ENCODE data around the genes IGSF5 and MX1.

DNA sequence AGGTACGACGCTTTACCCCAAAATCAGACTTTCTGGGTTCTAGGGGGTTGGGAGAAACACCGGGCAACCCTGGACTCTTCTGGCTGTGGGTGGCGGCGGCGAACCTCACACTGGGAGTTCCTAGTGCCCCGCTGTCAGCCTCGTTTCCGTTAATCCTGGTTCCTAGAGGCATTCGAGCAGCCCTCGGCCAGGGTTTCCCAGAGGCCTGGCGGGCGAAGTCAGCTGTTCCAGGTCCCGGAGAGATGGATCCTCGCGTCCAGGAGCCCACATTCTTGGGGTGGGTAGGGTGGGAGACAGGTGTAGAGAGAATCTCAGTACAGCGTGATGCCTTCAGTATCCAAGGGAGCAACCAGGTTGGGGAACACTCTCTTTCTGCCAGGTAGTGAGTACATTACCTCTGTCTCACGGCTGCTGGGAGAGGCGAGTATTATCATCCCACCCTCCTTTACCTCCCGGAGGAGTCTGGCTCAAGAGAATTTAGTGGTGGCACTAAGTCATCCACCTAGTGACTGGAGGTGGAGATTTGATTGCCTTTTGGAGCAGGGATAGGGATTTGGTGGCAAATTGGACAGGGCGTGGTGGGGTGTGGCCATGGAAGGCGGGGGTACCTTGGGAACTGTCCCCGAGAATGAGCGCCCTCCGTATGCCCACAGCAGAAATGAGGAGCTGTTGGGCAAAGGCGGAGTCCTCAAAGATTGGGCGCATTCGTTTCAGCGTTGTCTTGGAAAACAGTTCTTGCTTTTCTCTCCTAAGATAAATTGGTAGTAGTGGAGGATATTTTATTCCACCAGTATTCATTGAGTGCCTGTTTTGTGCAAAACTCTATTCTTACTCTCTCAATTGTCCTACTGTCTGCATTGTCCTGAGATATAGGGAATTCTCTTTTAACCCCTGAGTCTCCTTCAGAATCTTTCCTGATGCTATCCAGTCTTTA is 786 bp downstream of the GET1 start:
- PRO-cap, result no peak
- RAMPAGE, long total RNA, 2 experiments, result no peak in any of the 2 experiments

- PRO-cap, result no peak
- RAMPAGE, long total RNA, 2 experiments, result no peak in any of the 2 experiments
These were observed 8.4 kb downstream of the GET1 start for GRCh38 chr21:39388549-39388883.

- PRO-cap, result no peak
- RAMPAGE, long total RNA, 2 experiments, result no peak in any of the 2 experiments
These were observed 76.7 kb upstream of the B3GALT5 start for GRCh38 chr21:39536000-39536446.

GRCh38 chr21:39647529-39647921 is 34.8 kb downstream of the B3GALT5 start:
- PRO-cap, result no peak
- RAMPAGE, long total RNA, 2 experiments, result no peak in any of the 2 experiments

DNA sequence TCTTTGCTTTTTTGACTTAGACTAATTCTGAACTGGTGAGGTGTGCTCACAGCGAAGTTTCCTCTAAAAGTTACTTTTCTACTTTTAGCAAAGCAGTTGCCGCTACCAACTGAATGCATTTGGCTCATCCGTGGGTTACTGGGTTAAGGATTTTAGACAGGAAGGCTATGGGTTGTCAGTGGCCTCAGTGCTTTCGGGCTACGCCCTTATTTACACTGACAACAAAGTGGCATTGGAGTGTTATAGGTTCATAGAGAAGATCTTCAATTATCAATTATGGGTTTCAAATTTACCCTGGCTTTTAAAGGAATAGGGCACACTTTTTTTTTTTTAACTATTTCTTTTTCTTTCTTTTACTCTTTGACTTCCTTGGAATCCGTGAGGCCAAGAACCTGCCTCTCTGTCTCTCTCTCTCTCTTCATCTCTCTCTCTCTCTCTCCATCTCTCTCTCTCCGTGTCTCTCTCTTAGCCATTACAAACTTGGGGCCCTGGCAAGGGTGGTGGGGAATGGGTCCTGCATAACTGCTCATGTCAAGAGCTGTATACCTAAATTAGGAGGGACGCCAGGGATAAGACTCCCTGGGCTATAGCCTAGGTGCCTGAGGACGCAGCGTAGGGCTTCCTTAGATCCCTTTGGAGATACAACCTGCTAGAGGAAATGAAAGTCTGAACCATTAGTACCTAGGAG is at the start of gene IGSF5:
Gene IGSF5 (plus strand): TSS at position 447 of the 688 bp plus-strand sequence.
- PRO-cap, result no peak
- RAMPAGE, long total RNA, 2 experiments, result no peak in any of the 2 experiments

GRCh38 chr21:39788378-39788955 is 43.5 kb downstream of the IGSF5 start:
- PRO-cap, result unidirectional peak, plus-strand start at chr21:39788653
- RAMPAGE, long total RNA, 2 experiments, result start-site peak on the plus strand in 1 of 2 experiments, at chr21:39788657-39788661 at its widest, 22 reads per replicate

GRCh38 chr21:40047889-40048377 is 180.7 kb downstream of the PCP4 start:
- PRO-cap, result no peak
- RAMPAGE, long total RNA, 2 experiments, result no peak in any of the 2 experiments

DNA sequence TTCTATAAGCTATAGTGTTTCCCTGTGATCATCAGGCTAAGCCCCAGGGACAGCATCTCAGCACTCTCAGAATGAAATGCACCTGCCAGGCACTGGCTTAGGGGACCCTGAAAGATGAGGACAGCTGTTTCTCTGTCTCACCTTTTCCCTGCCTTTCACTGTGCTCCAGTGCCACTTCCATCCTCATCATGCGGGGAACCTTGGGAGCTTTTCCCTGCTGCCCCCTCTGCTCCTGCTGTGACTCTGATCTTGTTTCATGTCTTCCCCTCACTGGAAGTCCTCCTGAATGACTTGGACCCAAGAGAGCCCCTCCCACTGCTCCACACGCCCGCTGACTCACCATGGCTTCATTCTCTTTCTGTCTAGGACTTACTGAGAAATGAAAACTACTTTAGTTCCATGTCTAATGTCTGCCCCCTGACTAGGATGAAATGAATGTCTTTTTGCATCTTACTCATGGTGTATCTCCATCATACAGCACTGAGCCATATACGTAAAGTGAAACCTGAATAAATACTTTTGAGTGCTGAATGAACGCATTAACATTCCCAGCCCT is 182.0 kb downstream of the PCP4 start:
- PRO-cap, result no peak
- RAMPAGE, long total RNA, 2 experiments, result no peak in any of the 2 experiments

- PRO-cap, result no peak
- RAMPAGE, long total RNA, 2 experiments, result no peak in any of the 2 experiments
These were observed 18.5 kb downstream of the BACE2 start for GRCh38 chr21:41186378-41186863.

GRCh38 chr21:41304000-41304502 is 12.6 kb upstream of the FAM3B start:
- PRO-cap, result no peak
- RAMPAGE, long total RNA, 2 experiments, result start-site peak on the plus strand in 1 of 2 experiments, at chr21:41304196-41304243 at its widest, 22 reads per replicate

- PRO-cap, result bidirectional peak, plus-strand start at chr21:41426292, minus-strand start at chr21:41426135
- RAMPAGE, long total RNA, 2 experiments, result start-site peak on the plus strand in 2 of 2 experiments, at chr21:41426123-41426281 at its widest, 76 to 119 reads per replicate
These were observed at the start of gene MX1 for GRCh38 chr21:41425848-41426843. Gene MX1, plus strand, starts transcription at chr21:41426239.

- PRO-cap, result no peak
- RAMPAGE, long total RNA, 2 experiments, result no peak in any of the 2 experiments
These were observed 3.0 kb downstream of the MX1 start for GRCh38 chr21:41428983-41429496.

DNA sequence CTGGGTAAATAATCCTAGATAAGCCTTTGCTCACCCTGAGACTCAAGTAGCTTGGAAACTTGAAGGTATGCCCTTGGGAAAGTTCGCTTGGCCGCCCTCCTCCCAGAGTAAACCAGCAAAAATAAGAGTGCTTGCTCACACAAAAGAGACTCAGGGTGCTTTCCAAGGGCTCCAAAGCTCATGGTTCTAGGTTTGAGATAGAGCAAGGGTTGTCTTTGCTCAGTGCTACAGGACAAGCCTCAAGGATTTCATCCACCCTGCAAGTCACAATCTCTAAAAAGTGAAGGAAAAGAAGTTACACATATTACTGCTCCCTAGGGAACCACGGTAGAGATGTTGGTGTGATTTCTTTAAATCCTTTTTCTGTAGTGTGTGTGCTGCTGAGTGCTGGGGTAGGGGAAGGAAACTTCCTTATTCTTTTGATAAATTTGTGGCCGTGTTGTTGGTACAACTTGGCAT is 86.0 kb upstream of the TMPRSS2 start:
- PRO-cap, result no peak
- RAMPAGE, long total RNA, 2 experiments, result no peak in any of the 2 experiments

GRCh38 chr21:41678198-41678827 is 88.5 kb downstream of the RIPK4 start:
- PRO-cap, result bidirectional peak, plus-strand start at chr21:41678545, minus-strand start at chr21:41678419
- RAMPAGE, long total RNA, 2 experiments, result no peak in any of the 2 experiments

DNA sequence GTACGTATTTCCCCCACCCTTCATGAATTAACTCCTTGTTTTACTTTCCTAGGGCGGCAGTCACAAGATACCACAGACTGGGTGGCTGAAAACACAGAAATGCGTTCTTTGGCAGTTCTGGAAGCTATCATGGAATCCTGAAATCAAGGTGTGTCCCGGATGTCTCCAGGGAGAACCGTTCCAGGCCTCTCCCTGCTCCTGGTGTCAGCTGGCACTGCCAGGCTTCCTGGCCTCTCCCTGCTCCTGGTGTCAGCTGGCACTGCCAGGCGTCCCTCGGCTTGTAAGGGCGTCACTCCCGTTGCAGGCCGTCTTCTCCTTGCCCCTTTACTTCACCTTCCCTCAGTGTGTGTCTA is 55.2 kb downstream of the RIPK4 start:
- PRO-cap, result bidirectional peak, plus-strand start at position 259 of the sequence, minus-strand start at position 282 of the sequence
- RAMPAGE, long total RNA, 2 experiments, result no peak in any of the 2 experiments

DNA sequence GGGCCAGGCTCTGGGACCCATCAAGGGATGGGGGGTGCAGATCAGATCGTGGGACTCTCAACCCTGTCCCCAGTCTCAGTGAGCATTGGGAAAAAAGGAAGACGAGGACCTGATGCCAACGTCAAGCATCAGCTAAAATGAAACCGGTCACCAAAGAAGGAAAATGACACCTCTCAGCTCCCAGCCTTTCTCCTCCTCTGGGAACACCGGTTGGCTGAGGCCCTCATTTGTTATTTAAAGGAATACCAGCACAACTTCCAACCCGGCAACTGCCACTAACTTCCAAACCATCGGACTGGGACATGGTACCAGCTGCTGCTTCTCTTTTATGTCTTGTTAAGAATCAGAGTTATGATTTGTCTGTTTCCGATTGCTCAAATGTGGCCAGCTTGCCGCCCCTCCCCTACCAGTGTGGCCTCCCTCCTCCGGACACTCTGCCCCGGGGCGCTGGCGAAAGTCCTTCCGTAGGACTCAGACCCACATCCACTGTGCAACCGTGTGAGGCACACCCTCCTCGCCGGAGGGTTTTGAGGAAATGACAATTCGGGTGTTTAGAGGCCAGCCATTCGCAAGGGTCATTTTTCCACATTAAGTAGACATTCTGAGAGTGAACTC is 5.7 kb downstream of the RIPK4 start:
- PRO-cap, result no peak
- RAMPAGE, long total RNA, 2 experiments, result no peak in any of the 2 experiments

GRCh38 chr21:41778183-41778654 is 11.4 kb upstream of the RIPK4 start:
- PRO-cap, result no peak
- RAMPAGE, long total RNA, 2 experiments, result no peak in any of the 2 experiments

- PRO-cap, result no peak
- RAMPAGE, long total RNA, 2 experiments, result no peak in any of the 2 experiments
These were observed 3.7 kb downstream of the C2CD2 start for GRCh38 chr21:41949930-41950796.

GRCh38 chr21:41973390-41973797 is 19.6 kb upstream of the C2CD2 start:
- PRO-cap, result no peak
- RAMPAGE, long total RNA, 2 experiments, result no peak in any of the 2 experiments

GRCh38 chr21:41990902-41991689 is 19.1 kb downstream of the ZBTB21 start:
- PRO-cap, result no peak
- RAMPAGE, long total RNA, 2 experiments, result no peak in any of the 2 experiments

Data from prostate gland (tissue), 2 donors.